ENCODE measurements around a stretch of chr5.

- PRO-cap, result no peak
These were observed 44.9 kb upstream of the LPCAT1 start for GRCh38 chr5:1568700-1569004.

DNA sequence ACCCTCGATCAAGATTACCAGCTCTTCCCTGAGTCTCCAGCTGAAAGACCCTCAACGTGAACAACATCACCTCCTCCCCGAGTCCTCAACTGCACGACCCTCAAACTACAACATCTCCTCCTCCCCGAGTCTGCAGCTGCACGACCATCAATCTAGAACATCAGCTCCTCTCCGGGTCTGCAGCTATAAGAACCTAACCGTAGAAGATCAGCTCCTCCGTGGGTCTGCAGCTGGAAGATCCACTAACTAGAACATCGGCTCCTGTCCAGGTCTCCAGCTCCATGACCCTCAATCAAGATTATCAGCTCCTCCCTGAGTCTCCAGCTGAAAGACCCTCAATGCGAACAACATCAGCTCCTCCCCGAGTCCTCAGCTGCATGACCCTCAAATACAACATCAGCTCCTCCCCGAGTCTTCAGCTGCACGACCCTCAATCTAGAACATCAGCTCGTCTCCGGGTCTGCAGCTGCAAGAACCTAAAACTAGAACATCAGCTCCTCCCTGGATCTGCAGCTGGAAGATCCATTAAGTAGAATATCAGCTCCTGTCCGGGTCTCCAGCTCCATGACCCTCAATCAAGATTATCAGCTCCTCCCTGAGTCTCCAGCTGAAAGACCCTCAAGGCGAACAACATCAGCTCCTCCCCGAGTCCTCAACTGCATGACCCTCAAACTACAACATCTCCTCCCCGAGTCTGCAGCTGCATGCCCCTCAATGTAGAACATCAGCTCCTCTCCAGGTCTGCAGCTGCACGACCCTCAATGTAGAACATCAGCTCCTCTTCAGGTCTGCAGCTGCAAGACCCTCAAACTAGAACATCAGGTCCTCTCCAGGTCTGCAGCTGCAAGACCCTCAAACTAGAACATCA lies 100.5 kb upstream of the LPCAT1 start:
- PRO-cap, result no peak

DNA sequence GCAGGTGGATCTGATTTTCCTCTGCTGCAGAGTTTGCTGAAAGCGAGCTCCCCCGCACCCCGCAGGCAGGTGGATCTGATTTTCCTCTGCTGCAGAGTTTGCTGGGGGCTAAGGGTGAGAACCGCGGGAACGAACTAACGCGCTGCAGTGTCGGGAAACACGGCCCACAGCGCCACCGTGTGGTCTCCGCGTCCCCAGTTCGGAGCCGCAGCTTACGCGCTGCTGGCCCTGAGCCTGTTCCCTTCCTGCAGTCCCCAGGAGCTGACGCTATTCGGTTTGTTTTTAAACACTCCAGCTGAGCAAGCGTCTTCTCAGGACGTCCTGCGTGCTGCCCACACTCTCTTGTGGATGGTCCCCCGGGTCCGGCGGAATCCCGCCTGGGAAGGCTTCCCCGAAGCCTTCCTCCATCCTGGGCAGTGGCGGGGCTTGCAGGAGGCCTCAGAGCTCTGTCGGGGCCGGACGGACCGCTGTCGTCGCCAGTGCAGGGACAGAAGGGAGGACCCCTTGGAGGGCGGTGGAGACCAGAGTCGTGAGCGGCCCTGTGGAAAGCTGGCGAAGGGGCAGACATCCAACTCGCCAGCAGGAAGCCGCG lies 121.2 kb upstream of the LPCAT1 start:
- PRO-cap, result no peak

- PRO-cap, result no peak
These were observed 26.6 kb downstream of the NDUFS6 start for GRCh38 chr5:1827755-1828344.

DNA sequence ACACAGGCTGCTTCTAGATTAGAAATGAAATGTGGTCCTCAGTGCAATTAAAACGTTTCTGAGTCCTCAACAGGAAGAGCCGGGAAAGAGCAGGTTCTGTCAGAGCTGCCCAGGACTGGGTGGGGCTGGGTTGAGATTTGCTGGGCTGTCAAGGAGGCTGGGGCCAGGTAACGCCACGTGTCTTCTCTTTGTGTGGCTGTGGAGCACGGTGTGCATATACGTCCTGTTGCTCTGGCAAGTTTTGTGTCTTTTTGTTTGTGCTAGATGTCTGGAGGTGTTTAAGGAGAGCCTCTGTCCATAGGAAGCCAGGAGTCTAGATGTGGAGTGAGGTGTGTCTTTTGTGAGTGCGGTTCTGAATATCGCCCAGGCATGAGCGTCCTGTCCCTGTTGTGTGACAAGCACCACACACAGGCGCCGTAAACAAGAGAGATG lies 129.1 kb upstream of the IRX4 start:
- PRO-cap, result no peak

- PRO-cap, result no peak
These were observed 385.3 kb upstream of the IRX4 start for GRCh38 chr5:2268011-2268496.

DNA sequence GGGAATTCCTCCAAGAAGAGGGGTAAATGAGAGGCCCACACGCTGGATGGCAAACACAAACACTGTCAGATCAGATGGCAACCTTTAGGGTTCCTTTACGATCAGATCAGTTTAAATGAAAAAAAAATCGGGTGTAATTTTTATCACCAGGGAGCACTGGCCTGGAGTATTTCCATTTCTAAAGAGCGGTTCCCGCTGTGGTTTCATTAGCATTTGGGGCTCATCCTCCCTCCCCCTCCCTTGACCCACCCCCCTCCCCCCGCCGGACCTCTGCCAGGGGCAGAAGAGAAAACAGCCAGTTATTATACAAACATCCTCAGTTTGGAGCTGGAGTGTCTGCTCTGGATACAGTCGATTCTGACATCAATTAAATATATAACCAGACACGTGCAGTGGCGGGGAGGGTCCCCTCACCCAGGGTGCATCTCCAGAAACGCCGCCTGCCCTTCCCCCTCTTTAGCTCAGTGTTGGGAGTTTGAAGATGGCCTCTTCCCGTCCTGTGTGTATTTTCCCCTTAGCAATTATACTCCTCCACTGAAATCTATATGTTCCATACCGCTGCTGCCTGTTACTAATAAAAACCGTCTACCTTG lies 2.4 kb upstream of the IRX2 start:
- PRO-cap, result no peak

GRCh38 chr5:3101005-3101629 lies 349.6 kb upstream of the IRX2 start:
- PRO-cap, result no peak

- PRO-cap, result no peak
These were observed 239.0 kb upstream of the ADAMTS16 start for GRCh38 chr5:4901183-4901482.

GRCh38 chr5:4905887-4906486 lies 234.1 kb upstream of the ADAMTS16 start:
- PRO-cap, result no peak

DNA sequence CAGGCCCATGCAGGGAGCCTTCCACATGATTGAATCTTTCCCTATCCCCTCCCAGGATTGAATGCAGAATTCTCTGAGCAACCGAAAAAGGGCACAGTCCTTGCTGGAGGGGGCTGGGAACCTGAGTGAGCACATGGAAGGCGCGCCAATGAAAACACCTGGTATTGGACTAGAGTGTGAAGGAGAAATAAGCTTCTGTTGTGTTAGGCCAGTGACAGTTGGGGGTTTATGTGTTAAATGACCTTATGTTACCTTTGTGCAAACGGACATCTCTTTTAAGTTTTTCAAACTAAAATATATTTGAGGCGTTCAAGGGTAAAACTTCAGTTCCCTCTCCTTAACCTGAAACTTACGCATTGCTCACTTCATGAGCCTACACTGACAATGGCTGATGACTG lies 147.9 kb upstream of the ADAMTS16 start:
- PRO-cap, result no peak

GRCh38 chr5:5271202-5271702 lies 131.1 kb downstream of the ADAMTS16 start:
- PRO-cap, result unidirectional peak, minus-strand start at chr5:5271423

DNA sequence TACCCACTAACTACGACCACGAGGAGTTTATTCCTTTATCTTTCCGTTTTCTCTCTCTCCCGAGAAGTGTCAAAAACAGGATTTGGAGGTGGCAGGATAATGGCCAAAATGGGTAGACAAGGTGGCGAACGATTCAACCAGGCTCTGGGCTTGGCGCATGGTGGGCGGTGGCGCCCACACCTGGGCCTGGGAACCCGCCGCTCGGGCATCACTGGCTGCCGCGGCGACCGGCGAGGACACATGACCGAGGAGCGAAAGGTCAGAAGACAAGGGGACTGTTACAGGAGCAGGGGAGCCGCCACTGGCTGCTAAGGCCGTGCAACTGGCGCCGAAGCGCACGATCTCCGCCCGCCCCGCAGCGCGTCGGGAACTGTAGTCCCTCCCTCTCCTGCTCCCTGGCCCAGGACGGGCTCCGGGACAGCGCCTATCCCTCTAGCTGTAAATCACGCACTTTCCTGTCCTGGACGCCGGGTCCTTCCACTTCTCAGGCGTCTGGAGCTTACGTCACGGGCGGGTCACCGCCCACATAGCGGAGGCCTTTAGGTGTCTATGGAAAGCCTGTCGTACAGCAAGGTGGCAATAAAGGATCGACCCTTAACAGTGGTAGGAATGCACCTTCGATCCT lies 477 bp upstream of the ICE1 start:
- PRO-cap, result bidirectional peak, plus-strand start outside the sequence, minus-strand start at position 365 of the sequence

DNA sequence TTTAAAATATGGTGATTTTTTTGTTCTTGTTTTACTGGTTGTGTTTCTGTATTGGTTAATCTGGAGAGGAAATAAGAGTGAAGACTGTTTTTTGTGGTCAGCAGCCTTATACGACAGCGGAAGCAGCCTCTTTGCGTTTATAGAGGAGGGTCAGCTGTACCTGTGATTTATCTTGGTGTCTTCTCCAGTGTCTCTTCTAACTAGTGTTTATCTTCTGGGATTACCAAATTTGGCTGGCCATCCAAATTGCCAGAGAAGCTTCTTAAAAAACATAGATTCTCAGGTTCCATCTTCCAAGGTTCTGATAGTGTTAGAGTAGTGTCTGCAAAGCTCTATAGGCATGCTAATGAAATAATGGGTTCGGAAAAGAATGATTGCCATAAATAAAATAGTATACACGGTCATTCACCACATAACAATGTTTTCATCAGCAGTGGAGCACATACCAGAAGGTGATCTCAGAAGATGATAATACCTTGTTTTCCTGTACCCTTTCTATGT lies 58.8 kb downstream of the ICE1 start:
- PRO-cap, result no peak

DNA sequence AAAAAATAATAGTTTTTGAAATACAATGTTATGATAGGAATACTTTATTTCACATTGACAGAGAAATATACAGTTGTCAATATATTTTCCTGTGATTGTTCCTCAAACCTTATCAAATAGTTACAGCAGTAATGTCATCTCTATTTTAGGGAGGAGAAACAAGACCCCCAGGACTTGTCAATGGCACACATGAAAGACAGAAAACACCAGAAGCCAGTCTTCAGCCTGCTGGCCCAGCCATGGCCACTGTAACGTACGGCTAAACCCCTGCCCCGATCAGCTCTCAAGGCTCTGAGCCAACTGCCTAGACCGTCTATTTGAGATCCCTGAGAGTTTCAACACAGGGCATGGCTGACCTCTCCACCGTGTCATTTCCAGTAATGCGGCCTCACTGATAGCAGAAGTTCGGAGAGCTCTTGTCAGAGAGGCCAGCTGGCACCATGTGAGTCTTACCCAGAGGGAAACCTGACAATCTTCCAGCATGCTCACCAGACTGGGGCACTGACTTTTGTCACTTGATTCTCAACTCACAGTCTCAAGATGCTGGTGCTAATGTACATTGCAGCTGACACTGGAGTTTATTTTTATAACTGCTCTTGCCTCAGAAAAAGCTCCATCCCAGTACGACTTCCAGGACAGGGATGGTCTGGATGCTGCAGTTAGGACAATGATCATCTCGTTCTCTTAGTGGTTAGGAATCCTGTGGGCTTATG lies 372.6 kb downstream of the ICE1 start:
- PRO-cap, result no peak

DNA sequence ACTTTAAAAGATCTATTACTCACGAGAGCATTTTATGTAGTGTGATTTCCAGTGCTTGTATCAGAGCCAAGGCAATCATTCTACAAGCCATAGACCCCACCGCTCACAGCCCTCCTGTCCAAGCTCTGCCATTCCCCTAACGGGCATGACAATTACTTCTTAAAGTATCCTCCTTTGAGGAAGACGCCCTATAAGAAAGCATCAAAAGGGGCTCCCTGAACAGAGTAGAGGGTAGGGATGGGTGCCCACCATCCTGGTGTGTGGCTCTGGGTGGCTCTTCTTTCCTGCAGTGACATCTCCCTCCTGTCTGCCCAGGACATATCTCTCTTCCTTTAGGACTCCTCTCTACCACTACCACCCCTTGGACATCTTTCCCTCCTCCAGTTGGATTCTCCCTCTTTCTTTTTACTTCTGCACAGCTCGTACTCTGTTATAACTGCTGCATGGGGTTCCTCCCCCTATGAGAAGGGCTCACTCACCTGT lies 412.5 kb downstream of the ICE1 start:
- PRO-cap, result no peak

- PRO-cap, result no peak
These were observed 288.3 kb downstream of the MED10 start for GRCh38 chr5:6090138-6090430.

DNA sequence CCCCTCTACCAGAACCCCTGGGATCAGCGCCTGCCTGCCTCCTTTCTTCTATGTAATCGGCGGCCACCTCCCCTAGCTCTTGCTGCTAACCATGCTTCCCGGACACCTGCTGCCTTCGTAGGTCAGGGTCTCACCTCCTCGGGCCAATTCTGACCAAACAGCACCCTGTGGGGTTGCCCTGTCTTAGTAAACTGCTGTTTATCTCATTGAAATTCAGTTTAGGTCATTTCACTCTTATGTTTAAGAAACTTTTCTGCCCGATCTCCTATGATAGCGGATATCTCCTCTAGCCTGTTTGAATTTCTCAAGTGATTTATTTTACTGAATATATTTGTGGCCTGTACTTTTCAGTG lies 508 bp upstream of the MED10 start:
- PRO-cap, result no peak

GRCh38 chr5:6540394-6540956 lies 91.8 kb downstream of the UBE2QL1 start:
- PRO-cap, result no peak

DNA sequence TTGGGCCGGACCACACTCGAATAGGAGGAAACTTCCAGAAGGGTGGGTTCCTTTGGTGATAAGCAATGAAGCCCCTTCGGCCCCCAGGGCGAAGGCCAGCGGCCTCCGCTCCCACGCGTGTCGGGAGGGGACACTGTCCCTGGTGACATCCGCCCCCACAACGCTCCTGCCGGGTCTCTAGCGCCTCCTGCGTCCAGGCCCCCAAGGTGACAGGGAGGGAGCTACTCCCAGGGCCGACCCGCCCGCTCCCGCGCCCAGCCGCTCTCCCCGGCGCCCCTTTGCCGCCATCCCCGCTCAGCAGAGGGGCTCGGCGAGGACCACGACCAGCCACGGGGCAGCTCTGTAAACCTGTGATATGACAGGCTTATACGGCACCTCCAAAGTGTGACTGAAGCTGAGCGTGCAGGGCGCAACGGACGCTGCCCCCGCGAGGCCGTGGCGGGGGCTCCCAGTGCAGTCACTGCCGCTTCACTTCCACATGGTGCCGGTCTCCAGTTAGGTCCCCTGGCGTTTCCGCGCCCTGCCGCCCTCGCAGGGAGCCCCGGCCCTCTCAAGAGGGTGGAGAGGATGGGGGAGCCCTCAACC lies 1.0 kb upstream of the ADCY2 start:
- PRO-cap, result no peak